Peritoneum (tissue), 1 donor: ENCODE measurements around a stretch of chr17.

DNA sequence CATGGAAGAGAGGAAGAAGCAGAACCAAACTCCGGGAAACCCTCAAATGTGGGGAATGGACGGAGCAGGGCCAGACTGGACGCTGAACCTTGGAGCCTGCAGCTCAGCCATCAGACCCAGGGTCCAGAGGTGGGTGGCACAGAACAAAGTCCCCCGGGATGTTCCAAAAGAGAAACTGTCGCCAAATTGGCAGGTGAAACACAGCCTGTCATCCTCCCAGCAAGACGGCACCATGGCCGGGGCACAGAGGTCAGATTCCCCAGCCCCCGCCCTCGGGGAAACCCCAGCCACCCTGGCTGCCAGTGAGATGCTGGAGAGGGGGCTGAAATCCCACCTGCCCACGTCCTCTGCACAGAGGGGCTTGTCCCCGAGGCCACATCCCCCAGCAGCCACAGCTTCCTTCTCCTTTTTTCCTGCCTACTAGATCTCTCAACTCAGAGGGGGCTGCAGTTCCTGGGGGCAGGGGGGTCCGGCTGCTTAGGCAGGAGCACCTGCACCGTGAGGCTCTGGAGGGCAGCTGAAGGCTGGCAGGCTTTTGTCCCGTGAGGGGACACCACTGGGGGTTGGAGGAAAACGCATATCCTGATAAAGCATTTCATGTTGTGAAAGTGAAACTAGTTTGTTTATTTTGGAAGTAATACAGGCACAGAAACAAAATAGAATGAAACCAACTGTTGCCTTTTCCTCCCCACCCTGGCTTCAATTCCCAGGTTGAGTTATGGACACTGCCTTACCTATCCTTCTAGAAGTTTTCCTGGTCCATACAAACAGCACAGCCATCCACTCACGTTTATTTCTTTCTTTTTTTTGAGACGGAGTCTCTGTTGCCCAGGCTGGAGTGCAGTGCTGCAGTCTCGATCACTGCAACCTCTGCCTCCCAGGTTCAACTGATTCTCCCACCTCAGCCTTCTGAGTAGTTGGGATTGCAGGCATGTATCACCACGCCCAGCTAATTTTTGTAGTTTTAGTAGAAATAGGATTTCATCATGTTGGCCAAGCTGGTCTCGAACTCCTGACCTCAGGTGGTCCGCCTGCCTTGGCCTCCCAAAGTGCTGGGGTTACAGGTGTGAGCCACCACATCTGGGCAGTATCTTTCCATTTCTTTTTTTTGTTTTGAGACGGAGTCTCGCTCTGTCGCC is 1.4 kb upstream of the SECTM1 start:
- PRO-cap, result no peak

DNA sequence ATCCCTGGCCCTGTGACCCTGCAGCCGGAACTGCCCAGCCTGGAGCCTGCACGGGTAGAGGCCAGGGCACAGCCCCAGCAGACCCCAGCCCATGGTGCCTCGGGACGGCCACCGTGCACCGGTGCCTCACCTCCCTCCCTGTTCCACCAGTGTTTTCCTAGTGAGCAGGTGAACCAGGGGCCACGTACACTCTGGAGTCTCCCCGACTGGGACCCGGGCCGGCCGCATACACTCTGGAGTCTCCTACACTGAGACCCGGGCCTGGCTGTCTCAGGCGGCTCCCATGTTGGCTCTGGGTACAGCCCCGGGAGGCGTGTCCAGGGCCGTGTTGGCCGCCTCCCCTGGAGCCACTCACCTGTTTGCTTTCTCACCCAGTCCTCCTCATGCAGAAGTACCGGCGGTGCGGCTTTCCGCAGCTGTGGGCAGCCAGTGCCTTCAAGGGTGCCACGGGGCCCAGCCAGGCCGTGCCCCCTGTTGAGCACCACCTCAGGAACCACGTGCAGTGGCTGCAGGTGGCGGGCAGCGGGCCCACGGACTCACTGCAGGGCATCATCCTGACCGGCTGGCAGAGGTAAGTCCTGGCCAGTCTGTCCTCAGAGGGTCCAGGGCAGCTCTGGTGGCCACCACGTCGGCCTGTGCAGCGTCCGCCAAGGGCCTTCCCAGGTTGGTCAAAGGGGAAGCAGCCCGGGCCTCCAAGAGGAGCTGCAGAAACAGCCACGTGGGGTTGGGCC is 13.6 kb downstream of the CYBC1 start:
- PRO-cap, result no peak

- PRO-cap, result no peak
Measured at GRCh38 chr17:82441894-82442694, 8.5 kb downstream of the CYBC1 start.

GRCh38 chr17:82444296-82444786 is 6.2 kb downstream of the CYBC1 start:
- PRO-cap, result no peak

GRCh38 chr17:82571459-82572190 is 52.1 kb downstream of the FOXK2 start:
- PRO-cap, result no peak

DNA sequence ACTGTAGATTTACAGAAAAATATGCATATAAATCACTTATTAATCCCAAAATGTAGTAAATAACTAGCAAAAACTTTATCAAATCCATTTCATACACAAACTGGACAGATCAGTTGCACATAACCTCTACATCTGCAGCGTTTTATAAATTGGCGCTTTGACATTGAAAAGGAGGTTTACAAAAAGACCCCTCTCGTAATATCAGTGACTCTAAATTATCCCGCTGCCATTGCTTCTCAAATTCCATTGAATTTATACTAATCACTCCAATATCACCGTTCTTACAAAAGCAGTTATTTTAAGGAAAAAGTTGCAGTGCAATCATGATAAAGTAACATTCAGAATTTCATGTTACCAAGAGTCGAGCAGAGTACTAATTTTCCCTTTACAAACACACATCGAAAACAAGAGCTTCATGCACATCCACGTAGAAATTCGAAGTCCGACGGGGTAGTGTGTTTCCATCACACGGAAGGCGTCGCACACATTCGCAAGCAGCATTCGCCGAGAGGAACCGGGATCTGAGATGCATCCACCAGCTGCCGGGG is 9.1 kb upstream of the WDR45B start:
- PRO-cap, result no peak

GRCh38 chr17:82743672-82744029 is 8.2 kb upstream of the TBCD start:
- PRO-cap, result no peak

GRCh38 chr17:82830034-82830922 is 9.5 kb downstream of the ZNF750 start:
- PRO-cap, result no peak

- PRO-cap, result no peak
Measured at GRCh38 chr17:82837371-82838272, 2.2 kb downstream of the ZNF750 start.

DNA sequence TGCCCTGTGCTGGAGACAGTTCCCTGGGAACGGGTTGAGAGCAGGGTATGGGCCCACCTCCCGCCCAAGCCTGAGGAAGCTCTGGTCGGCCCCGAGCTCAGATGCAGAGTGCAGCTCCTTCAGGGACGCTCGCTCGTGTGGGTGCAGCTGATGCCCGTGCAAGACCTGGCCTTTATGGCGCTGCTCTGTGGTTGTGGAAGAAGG is 66.8 kb upstream of the ZNF750 start:
- PRO-cap, result no peak

- PRO-cap, result no peak
Measured at GRCh38 chr17:82946828-82947308, 104.7 kb downstream of the B3GNTL1 start.

DNA sequence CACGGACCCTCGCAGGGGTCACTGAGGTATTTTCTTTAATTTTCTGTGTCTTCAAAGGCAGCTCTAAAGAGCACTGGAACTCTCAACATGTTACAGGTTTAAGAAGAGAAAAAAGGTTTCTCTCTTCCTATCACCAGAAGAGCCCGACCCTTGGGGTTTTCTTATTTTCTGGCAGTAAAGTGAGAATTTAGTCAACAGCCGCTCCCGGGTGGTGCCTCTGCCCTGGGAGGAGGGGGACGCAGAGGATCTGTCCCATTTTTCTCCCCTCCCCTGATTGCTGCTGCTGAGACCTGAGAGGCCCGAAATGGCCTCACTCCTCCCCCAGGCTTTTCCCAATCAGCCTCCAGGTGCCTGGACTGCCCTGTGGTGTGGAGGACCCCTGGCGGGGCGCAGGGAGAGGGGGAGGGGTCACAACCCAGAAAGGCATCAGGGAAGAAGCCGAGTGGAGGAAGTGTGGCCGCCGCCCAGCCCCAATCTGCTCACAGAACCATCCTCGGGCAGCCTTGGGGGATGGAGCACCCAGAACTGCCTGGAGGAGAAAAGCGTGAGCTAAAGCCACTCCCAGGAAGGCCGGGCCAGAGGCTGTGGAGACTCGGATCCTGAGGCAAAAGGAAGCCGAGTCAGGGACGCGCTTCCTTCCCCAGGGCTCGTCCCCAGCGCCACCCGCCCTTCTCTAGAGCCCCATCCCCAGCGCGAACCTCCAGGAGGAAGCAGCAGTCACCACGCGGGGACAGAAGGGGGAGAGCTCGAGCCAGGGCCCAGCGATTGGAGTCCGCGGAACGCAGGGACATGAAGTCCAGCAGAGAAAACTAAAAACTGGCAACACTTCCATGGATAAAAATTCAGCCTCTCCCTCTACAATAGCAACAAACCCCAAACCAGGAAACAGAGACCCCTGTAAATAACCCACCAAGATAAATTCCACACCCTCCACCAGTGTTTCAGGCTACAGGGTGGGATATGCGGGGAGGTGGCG is 88.6 kb downstream of the B3GNTL1 start:
- PRO-cap, result no peak

DNA sequence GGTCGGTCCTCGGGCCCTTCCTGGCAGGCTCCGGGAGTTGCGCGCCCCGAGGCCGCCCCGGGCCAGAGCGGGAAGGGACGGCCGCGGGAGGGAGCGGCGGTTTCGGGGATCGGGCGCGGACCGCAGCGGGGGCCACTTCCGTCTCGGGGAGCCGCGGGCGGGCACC is 778 bp downstream of the METRNL start:
- PRO-cap, result no peak

DNA sequence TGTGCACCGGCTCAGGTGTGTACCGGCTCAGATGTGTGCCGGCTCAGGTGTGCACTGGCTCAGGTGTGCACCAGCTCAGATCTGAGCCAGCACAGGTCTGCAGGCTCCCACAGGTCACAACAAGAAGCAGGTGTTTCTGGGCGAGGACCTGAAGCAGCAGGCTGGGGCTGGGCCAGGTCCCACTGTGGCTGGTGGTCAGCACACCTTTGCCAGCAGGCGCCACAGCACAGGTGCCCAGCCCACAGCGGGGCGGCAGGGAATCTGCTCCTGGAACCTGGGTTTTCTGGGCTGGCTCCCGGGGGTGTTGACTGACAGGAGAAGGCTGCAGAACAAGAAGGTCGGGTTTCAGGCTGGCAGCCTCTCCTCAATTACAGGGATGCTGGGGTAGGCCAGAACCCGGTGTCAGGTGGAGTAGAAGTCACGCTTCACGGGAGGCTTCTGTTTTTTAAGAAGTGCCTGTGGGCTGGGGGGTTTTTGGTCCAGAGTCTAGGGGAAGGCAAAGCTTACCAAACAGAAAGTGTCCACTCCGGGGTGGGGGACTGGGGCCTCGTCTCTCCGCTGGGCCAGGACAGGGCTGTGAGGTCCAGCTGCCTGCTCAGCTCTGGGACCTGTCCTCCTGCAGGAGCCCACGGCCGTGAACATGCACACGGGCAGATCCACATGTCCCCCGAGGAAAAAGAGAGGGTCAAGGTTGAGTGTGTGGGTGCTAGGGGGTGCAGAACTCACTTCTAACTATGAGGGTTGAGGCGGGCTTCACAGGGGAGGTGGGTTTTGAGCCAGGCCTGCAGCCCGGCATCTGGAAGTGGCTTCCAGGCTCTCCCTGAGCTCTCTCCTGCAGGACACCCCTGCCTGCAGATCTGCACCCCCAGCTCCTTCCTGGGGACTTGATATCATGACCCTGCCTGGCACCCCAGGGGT is 17.6 kb downstream of the METRNL start:
- PRO-cap, result no peak

GRCh38 chr17:83199447-83200198 is 120.2 kb downstream of the METRNL start:
- PRO-cap, result no peak

DNA sequence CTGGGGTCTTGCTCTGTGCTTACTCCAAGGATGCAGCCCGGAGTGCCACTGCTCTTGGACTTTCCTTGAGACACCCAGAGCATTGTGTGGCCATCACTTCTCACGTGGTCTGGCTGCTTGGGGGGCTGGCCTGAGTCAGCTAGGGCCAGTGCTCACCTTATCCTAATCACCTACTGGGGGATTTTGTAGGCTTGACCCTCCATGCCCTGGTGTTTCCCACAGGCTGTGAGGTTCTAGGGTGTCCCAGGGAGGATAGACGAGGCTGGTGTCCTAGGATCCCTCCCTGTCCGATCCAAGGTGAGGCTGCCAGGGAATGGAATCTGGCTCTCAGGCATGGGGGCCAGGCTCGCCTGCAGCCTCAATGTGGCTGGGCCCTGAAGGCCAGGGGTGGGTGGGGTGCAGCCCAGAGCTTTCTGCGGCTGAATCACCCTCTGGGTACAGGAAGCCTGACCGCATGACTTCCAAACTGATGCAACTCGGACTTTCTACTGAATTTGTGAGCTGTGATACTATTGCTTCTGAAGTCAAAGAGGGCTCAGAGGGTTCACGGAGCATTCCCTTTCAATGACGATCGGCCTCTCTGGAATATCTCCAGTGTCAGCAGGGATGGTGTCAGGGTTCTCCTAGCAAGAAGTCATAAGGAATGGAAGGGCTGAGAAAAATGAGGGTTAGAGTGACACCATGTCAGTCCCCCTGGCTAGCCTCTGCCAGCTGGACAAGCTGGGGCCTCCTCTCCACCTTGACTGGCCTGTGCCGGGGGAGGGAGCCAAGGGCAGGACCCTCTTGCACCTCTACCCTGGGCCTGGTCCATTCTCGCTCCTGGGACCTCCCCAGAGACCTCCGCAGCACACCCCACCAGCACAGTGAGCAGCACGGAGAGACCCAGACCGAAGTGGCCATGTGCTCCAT is 123.7 kb downstream of the METRNL start:
- PRO-cap, result no peak